Melanocyte of skin (primary cell): ENCODE data around the genes PER3 and PARK7.

GRCh38 chr1:7206066-7206363, 420.8 kb downstream of the CAMTA1 start:
- CAGE, long polyA plus RNA, 2 experiments: no peak in any of the 2 experiments

DNA sequence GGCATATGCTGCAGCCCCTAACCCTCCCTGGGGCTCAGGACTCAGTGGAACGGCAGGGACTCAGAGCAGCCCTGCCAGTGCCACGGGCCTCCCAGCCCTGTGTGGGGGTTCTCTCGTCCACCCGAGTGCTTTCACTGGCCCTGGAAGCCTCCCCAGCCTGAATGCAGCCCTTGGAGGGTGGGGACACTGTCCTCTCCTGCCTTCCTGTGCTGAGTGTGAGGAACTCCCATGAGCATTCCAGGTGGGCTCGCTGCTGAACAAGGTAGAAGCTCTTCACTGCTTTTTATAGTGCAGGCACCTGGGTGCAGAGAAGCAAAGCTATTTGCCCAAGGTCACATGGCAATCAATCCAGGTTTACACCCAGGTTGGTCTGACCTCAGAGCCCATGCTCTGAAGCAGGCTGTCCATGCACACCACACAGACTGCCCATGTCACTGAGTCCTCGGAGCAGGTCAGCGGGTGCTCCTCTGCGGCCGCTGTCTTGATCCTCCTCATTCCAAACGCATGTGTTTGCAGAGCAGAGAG, 323.4 kb upstream of the VAMP3 start:
- CAGE, long polyA plus RNA, 2 experiments: no peak in any of the 2 experiments

DNA sequence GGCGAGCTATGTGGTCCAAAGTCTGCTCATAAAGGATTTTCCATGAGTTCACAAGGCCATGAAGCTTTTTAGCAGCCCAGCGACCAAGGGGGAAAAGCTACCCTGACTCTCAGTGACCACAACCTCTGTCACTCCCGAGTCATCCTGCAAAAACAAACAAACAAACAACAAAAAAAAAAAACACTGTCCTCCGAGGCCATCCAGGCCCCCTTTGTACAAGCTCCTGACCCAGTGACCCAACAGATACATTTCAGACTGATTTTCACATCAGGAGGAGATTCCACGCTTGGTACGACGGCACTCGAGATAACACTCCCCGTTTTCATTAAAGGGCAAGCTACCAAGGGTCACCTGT, 261.3 kb upstream of the VAMP3 start:
- CAGE, long polyA plus RNA, 2 experiments: no peak in any of the 2 experiments

DNA sequence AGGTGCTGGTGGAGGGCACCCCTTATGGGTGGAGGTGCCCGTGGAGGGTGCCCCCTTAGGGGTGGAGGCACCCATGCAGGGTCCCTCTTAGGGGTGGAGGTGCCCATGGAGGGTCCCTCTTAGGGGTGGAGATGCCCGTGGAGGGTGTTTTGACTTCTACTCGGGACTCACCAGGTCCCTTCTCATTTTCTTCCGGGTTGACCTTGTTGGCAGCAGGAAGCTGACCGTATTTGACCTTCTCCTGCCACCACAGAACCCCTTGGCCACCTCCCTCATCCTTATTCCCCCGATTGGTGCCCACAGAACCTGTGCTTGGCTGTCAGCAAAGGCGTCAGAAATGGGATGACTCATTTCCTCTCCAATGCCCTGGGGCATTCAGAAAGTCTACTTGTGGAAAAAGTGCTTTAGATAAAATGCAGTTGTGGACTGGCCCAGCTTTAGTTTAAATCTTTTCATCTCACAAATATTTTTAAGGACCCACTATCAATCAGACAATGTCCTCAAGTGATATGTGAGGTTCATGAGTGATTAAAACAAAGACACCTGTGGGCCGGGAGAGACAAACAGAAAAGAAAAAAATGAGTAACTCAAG, 221.8 kb upstream of the VAMP3 start:
- CAGE, long polyA plus RNA, 2 experiments: no peak in any of the 2 experiments

GRCh38 chr1:7745683-7746227, 25.3 kb upstream of the VAMP3 start:
- CAGE, long polyA plus RNA, 2 experiments: no peak in any of the 2 experiments

DNA sequence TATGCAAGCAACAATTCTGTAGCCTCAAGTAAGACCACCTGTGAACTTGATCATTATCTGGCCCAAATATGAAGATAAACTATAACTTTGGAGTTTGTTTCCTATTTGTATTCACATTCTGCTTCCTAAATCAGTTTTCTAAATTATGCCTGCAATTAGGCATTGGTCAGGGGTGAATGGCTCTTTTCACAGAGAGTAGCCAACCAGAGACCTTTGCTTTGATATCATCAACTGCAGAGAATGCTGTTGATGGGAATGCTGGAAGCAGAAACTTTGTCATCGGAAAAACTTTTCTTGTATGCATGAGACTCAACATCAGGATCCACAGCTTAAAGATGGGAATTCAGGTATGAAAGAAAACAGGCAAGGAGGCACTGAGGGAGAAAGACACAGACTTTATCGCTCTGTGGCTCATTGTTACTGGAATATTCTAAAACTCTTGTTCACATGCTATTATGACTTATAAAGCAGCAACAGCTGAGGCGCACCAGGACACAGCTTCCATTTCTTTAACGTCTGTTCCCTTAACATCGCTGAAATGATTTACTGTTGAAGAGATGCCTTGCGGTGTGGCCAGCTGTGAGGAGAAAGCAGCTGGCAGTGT, 3.4 kb upstream of the PER3 start:
- CAGE, long polyA plus RNA, 2 experiments: no peak in any of the 2 experiments

GRCh38 chr1:7783911-7784993, at the start of gene PER3:
Gene PER3, plus strand, starts transcription at chr1:7784291.
- CAGE, long polyA plus RNA, 2 experiments: no peak in any of the 2 experiments

GRCh38 chr1:7953750-7954851, 7.4 kb upstream of the PARK7 start:
- CAGE, long polyA plus RNA, 2 experiments: no peak in any of the 2 experiments

GRCh38 chr1:7961383-7962395, at the start of gene PARK7:
Gene PARK7, plus strand, starts transcription at chr1:7961711.
- CAGE, long polyA plus RNA, 2 experiments: start-site peak on the plus strand in 2 of 2 experiments, at chr1:7961663-7961787 at its widest, 1,070 to 3,464 reads per replicate

- CAGE, long polyA plus RNA, 2 experiments: no peak in any of the 2 experiments
Measured at GRCh38 chr1:7965070-7965530, 3.6 kb downstream of the PARK7 start.

- CAGE, long polyA plus RNA, 2 experiments: no peak in any of the 2 experiments
Measured at GRCh38 chr1:8011221-8011769, 14.8 kb downstream of the ERRFI1 start.

DNA sequence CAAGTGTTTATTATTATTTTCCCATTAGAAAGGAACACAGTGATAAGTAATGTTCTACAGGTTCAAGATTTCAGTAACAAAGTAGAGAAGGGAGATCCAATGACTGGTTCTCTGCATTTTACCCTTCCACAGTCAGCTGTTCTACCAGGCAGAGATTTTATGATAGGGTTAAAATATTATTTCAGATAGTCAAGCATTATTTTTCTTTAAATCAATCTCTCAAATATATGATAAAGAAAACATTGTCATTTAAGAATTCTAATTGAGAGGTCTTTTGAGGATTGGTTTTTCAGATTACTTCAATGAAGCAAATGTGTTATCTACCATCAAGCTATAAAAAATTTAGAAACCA, 9.0 kb downstream of the ERRFI1 start:
- CAGE, long polyA plus RNA, 2 experiments: no peak in any of the 2 experiments

DNA sequence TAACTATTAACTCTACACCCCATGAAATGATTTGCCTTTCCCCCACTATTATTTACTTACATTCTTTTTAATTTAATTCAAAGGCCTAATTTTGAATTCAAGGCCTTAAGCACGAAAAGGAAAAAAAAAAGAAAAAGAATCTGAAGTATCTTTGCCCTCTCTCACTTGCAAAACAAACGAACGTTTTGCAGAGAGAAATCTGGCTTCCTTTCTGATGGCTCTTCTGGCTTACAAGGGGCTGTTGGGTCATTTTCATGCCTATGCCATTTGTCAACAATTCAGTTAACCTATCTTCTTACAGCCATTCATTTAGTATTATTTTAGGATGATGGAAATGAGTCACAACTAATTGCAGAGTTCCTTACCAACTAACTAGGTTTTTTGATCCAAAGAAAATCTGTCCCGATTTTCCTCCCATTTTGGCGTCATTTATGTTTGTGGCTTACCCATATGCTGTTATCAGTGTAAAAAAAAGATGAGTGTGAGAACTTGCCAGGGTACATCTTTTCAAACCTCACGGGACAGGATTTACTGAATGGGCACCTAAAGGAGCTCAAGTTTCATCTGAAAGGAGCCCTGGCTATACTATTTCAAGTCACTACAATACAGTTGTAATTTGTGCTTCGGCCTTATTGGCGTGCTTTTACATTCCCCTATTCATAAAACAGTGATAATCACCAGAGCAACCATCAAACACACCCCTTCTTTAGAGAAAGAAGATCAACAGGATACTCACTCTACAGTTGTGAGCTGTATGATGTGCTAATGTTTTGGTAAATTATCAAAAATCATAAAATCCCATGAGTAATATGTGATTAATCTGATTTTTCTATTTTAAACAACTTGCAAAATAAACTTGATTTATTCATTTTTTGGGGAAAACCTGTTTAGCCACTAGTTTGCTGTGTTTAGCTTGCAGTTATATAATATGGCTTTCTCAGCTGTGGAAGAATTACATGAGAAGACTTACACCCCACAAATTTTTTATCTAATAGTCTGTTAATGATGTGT, 2.0 kb upstream of the ERRFI1 start:
- CAGE, long polyA plus RNA, 2 experiments: no peak in any of the 2 experiments

- CAGE, long polyA plus RNA, 2 experiments: no peak in any of the 2 experiments
Measured at GRCh38 chr1:8077898-8078976, 52.1 kb upstream of the ERRFI1 start.

GRCh38 chr1:8120605-8121974, 95.0 kb upstream of the ERRFI1 start:
- CAGE, long polyA plus RNA, 2 experiments: no peak in any of the 2 experiments

GRCh38 chr1:8134848-8135553, 108.9 kb upstream of the ERRFI1 start:
- CAGE, long polyA plus RNA, 2 experiments: no peak in any of the 2 experiments

DNA sequence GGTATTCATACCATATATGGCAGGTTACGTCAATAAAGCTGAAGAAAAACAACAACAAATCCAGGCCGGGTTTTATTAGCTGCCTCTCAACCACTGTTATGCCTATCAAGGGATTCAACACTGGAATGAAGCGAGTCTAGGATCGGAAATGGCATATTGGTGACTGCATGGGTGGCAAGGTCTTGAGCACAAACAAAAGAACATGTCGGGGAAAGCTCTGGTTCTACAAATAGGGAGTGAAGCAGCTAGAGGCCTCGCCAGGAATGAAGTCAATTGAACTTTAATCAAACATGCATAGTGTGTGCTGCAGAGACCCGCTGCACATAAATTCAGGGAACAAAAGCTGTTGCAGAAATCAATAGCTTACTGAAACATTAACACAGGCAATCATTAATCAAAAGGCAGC, 52.6 kb downstream of the SLC45A1 start:
- CAGE, long polyA plus RNA, 2 experiments: no peak in any of the 2 experiments

- CAGE, long polyA plus RNA, 2 experiments: no peak in any of the 2 experiments
Measured at GRCh38 chr1:8411964-8412540, 94.1 kb downstream of the SLC45A1 start.

DNA sequence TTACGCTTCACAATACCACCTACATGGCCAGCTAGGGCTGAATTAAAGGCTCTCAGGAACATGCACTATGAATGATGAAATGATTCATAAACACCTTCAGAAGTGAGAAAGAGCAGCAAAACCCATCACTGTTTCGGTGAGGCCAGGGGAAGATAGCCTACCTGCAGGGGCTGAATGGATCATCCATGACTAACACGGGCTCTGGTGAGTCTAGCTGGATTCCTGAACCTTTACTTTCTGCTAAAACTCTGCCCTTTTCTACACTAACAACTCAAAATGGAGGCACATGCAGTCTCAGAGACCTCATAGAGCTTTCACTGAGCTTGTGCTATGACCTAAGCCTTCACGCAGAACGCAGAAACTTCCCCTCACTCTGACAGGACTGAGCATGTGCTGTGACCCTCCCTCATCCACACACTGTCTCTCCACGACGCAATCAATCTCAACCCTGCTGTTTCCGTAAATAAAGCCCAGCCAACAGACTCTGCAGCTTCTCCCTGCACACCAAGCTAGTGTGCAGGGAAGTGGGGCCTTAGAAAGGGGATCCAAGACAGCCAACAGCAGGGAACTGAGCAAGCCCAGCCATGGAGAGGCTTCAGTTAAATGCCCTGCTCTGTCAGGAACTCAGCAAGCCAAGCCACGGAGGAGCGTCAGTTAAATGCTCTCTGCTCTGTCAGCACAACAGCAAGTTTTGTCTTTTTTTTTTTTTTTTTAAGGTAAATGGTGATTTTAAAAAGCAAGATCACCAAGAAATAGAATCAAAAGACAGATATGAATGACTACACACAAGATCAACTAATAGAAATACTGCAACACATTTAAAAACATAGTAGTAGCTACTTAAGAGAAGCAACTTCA, 207.9 kb downstream of the SLC45A1 start:
- CAGE, long polyA plus RNA, 2 experiments: no peak in any of the 2 experiments

DNA sequence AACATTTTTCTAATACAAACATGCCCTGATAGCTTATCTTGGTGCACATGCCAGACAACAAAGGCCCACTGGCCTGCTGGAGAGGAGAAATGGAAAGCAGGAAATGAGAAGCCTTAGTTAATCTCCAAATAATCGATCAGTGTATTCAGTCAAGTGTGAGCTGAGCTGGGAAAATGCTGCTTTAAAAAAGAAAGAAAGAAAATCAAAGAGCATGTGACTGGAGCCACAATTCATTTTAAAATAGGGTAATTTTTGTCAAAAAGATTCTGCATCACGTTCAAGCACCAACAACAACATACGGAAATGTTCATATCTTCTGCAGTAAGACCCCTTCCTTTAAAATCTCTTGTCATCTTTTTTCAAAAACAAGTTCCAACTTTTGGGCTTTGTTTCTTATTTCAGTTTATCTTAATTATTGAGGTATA, 245.7 kb downstream of the RERE start:
- CAGE, long polyA plus RNA, 2 experiments: no peak in any of the 2 experiments